SK-N-DZ (cell line): ENCODE measurements around a stretch of chr22.

GRCh38 chr22:35894378-35895268 is 134.0 kb downstream of the RBFOX2 start:
RAMPAGE:
- cytosol, long total RNA = no peak
- nucleus, long total RNA = no peak

GRCh38 chr22:35896094-35896957 is 132.3 kb downstream of the RBFOX2 start:
RAMPAGE:
- cytosol, long total RNA = no peak
- nucleus, long total RNA = no peak

DNA sequence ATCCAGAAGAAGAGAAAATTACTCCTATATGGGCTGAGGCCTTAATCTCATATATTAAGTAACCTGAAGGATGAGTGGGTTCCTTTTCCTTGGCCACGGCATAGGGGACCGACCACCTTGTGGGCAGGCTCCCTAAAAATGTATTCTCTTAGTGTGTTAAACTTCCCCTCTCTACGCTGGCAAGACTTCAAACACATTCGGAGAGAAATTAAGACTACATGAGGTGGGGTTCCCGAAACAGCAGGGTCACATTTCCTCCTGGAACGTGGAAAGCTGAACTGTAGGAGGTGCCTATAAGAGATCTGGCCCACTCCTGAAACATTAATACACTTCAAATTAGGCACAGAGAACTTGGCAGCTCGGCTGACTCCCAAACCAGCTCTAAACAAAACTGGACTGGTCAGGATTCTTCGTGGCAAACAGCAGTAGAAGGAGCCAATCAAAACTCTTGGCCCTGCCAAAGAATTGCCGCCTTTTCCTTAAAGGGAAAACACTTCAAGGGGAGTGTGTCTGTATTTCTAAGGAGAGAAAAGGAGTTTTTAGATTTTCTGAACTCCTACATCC is 54.8 kb downstream of the RBFOX2 start:
RAMPAGE:
- cytosol, long total RNA = no peak
- nucleus, long total RNA = no peak

RAMPAGE:
- cytosol, long total RNA = no peak
- nucleus, long total RNA = no peak
Measured at GRCh38 chr22:36010022-36010648, 18.5 kb downstream of the RBFOX2 start.

GRCh38 chr22:36017389-36017724 is 11.3 kb downstream of the RBFOX2 start:
RAMPAGE:
- cytosol, long total RNA = no peak
- nucleus, long total RNA = no peak

RAMPAGE:
- cytosol, long total RNA = no peak
- nucleus, long total RNA = no peak
Measured at GRCh38 chr22:36027297-36028127, 1.1 kb downstream of the RBFOX2 start.

DNA sequence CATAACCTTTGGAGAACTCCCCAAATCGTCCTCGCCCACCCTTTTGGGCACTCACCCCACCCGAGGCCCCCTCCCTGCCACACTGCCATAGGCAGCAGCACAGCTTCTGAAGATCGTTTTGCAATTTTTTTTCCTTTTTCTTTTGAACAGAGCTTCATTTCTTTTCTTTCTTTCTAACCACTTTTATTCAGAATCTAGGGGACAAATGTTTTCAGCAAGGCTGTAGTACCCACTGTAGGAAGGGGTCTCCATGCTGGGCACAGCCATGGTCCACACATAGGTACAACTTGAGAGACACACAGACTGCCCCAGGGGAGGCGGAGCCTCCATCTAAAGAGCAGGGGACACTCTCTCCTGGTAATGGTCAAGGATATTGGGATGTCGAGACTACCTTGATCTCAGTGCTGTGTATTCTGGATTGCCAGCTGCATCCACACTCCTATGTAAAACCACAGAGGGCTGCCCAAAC is 2.8 kb upstream of the APOL3 start:
RAMPAGE:
- cytosol, long total RNA = no peak
- nucleus, long total RNA = no peak

DNA sequence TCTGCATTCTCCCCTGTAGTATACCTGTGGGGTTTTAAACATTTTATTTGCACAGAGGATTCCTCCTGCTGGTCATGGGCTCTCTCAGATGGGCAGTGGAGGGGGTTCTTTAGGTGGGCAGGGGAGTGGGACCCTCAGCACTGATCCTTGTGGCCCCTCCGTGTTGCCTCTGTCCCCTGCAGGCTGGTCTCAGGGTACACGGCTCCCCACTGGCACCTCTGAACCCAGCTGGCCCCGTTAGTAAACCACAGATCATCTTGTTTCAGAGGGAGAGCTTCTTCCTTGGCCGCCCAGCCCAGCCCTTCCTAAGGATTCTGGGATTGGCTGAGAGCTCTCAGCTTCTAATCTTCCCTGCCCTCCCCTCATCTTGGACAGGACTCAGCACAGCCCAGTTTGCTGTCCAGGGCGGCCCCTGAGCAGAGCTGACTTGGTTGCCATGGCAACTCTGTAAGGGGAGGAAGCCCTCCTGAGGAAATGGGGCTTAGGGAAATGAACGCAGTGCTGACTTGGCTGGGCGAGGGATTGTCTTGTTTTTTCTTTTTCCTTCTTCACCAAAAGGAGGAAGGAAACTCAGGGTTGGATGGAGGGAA is 4.7 kb downstream of the APOL4 start:
RAMPAGE:
- cytosol, long total RNA = no peak
- nucleus, long total RNA = no peak

DNA sequence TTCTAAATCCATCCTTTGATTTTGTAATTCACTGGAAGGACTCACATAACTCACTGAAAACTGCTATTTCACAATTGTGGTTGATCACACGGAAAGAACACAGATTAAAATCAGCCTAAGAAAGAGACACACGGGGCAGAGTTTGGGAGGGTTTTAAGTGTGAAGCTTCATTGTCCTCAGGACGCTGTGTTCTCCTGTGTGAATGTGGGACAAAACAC is 10.4 kb downstream of the APOL1 start:
RAMPAGE:
- cytosol, long total RNA = no peak
- nucleus, long total RNA = no peak

RAMPAGE:
- cytosol, long total RNA = no peak
- nucleus, long total RNA = no peak
Measured at GRCh38 chr22:36280470-36280880, 27.5 kb downstream of the APOL1 start.

DNA sequence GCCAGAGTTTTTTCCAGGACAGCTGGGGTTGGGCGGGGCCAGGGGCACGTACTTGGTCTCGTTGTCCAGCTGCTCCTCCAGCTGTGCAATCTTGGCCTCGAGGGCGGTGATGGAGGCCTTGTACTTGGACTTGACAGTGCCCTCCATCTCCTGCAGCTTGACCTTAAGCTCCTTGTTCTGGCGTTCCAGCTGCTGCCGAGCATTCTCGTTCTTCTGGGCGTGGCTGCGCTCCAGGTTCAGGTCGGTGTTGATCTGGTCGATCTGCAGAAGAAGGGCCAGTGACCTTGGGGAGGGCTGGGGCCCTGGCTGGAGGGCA is 32.1 kb downstream of the APOL1 start:
RAMPAGE:
- cytosol, long total RNA = no peak
- nucleus, long total RNA = no peak

RAMPAGE:
- cytosol, long total RNA = no peak
- nucleus, long total RNA = no peak
Measured at GRCh38 chr22:36293080-36293540, 40.2 kb downstream of the APOL1 start.

GRCh38 chr22:36299958-36300601 is 47.1 kb downstream of the APOL1 start:
RAMPAGE:
- cytosol, long total RNA = no peak
- nucleus, long total RNA = no peak

GRCh38 chr22:36302429-36302980 is 49.6 kb downstream of the APOL1 start:
RAMPAGE:
- cytosol, long total RNA = no peak
- nucleus, long total RNA = no peak

RAMPAGE:
- cytosol, long total RNA = no peak
- nucleus, long total RNA = no peak
Measured at GRCh38 chr22:36306505-36307252, 53.7 kb downstream of the APOL1 start.

DNA sequence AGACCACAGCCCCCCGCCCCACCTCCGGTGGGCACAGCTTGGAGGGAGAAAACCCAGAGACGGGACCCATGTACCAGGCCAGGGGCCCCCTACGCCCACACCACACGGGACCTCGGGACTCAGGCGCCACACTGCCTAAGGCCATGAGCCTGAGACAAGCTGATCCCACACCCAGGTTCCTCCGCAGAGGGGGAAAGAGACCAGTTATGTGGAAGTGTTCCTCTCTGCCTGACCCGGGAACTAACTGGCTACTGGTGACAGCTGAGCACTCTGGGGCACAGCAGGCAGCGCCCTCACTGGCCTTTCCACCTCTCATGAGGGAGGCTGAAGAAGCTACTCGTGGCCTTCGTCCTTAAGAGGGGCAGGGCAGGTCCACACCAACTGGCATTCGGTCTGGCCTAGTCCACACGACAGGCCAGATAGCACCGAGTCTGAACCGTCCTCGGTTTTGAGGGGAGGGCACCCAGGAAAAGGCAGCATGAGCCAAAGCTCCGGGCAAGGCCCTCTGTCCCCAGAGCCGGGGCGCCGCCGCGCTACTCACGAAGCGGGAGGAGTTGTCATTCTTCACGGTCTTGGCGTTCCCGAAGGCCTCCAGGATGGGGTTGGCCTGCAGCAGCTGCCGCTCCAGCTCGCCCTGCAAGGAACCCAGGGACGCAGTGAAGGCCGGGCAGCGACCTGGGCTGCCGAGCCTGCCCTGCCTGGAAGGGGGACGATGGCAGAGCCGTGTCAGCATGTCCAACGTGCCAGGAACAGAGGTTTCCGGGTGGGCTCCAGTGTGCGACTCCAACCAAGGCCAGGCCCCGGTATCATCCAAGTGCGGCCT is 65.7 kb downstream of the MYH9 start:
RAMPAGE:
- cytosol, long total RNA = no peak
- nucleus, long total RNA = no peak

GRCh38 chr22:36332640-36333574 is 54.9 kb downstream of the MYH9 start:
RAMPAGE:
- cytosol, long total RNA = no peak
- nucleus, long total RNA = no peak

DNA sequence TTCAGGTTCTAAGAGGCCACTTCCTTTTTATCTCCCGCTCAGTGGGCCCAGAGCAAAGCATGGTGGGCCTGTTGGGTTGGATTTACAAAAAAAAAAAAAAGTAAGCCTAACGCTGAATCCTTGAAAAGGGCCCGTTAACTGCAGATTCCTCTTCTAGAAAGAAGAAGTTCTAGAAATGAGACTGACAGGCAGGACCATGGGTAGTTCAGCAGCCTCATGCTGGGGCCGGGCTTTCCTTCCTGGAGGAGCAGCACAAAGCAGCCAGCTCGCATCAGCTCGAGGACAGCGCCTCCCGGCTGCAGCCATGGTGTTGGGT is 53.8 kb downstream of the MYH9 start:
RAMPAGE:
- cytosol, long total RNA = no peak
- nucleus, long total RNA = no peak

RAMPAGE:
- cytosol, long total RNA = no peak
- nucleus, long total RNA = no peak
Measured at GRCh38 chr22:36339106-36339889, 48.5 kb downstream of the MYH9 start.

DNA sequence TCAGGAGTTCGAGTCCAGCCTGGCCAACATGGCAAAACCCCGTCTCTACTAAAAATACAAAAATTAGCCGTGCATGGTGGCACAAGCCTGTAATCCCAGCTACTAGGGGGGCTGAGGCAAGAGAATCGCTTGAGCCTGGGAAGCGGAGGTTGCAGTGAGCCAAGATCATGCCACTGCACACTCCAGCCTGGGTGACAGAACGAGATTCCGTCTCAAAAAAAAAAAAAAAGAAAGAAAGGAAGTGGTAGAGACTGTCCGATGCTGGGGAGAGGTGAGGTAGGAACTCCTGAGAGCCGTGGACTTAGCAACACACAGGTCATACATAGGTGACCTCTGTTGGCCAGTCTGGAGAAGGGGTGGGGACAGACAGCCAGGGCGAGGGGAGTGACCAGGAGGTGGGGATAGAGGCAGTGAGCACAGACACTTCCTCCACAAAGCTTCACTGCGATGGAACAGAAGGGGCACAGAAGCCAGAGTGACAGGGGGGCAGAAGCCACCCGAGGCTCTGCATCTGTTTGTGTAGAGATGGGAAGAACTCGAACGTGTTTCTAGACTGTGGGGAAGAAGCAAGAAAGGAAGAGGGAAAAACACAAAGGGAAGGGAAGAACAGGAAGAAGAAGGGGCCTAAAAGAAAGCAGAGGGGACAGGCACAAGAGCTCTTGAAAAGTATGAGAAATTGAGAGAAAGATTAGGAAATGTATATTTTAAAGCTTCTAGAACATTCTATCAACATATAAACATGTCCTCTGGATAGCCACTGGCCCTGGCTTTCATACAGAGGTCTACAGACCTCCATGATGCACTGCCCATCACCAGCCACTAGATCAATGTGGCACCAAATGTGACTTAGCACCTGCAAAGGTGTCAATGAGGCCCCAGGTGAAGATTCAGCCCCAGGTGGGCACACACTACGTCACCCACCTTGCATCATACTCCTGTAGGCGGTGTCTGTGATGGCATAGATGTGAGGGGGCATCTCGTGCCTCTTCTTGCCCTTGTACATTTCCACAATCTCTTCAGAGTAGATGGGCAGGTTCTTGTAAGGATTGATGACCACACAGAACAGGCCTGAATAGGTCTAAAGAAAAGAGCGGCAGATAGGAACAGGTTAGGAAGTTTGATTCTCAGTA is 47.0 kb downstream of the MYH9 start:
RAMPAGE:
- cytosol, long total RNA = no peak
- nucleus, long total RNA = no peak